SUDHL5 (cell line): ENCODE data around the gene TNS3.

GRCh38 chr7:45891792-45892344 is 3.6 kb downstream of the IGFBP1 start:
- PRO-cap, result no peak

GRCh38 chr7:46512537-46513360 is 591.7 kb upstream of the IGFBP3 start:
- PRO-cap, result no peak

- PRO-cap, result no peak
Observed at GRCh38 chr7:46695002-46695641, 774.0 kb upstream of the IGFBP3 start.

DNA sequence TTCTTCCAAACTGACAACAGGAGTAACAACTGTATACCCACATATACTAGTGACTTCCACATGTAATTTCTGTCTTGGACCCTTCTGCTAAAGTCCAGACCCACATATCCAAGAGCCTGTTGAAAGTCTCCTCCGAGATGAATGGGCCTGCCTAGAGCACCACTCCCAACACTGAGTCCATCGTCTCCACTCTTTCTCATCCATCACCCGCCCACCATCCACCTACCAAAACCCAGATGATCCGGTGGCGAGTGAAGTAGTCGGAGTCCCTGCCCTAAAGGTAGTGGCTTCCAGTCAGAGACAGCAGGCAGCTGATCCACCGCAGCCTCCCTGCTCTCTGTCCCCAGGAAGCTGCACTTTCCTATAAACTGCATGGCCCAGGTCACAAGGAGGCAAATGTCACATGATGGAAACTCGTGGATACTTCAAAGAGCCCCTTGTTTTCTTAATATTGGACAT is 822.4 kb downstream of the TNS3 start:
- PRO-cap, result no peak

GRCh38 chr7:46801823-46802280 is 780.1 kb downstream of the TNS3 start:
- PRO-cap, result no peak

GRCh38 chr7:46960802-46961402 is 621.0 kb downstream of the TNS3 start:
- PRO-cap, result no peak

- PRO-cap, result no peak
Observed at GRCh38 chr7:46969570-46969932, 612.4 kb downstream of the TNS3 start.

GRCh38 chr7:47227682-47228442 is 354.0 kb downstream of the TNS3 start:
- PRO-cap, result no peak

DNA sequence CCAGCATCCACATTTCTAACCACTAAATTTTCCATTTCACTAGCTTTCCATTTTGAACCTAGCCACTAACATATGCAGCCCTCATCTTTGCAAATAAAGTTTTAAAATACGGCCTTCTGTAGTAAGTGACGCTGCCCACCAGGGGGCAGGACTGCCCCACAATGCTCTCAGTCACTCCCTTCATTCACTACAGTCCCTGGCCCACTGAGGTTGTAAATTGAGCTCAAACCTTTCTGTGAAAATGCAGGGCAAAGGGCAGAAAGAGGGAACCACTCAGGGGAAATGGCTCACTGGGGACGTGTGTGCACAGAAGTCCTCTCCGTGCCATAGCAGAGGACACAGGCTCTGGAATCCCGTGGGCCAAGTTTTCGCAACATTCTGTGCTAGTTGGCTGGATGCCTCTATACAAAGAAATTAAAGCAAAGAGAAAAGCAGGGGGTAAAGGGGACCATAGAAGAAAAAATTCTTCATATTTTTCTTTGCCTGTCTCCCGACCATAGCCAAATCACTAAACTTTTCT is 315.6 kb downstream of the TNS3 start:
- PRO-cap, result no peak

GRCh38 chr7:47285861-47286208 is 296.1 kb downstream of the TNS3 start:
- PRO-cap, result no peak

DNA sequence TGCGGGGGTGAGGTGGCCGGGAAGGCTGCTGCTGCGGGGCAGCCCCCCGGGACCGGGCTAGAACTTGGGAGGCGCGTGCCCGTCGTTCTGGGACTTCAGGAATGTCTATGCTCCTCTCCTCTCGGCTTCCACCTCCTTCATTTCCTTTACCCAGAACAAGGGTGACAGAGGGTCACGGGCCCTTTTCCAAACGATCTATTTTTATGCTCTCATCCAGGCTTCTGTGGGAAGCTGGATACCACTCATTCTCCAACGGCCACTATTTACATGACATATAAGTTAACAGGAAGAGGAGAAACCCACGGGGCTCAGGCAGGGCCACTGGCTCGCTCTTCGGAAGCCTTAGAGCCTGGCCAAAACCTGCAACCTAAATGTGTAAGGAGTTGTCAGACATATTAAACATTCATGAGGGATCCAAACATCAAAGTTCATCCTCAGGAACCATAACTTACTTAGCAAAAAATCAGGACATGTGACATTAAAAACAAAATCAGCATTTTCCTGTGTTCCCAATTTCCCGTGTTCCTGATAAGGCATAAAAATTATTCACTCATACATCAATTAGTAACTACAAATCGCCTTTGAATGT is 266.5 kb downstream of the TNS3 start:
- PRO-cap, result no peak

GRCh38 chr7:47326761-47327222 is 255.1 kb downstream of the TNS3 start:
- PRO-cap, result no peak

- PRO-cap, result no peak
Observed at GRCh38 chr7:47327846-47328555, 253.9 kb downstream of the TNS3 start.

GRCh38 chr7:47391993-47392539 is 189.8 kb downstream of the TNS3 start:
- PRO-cap, result no peak

DNA sequence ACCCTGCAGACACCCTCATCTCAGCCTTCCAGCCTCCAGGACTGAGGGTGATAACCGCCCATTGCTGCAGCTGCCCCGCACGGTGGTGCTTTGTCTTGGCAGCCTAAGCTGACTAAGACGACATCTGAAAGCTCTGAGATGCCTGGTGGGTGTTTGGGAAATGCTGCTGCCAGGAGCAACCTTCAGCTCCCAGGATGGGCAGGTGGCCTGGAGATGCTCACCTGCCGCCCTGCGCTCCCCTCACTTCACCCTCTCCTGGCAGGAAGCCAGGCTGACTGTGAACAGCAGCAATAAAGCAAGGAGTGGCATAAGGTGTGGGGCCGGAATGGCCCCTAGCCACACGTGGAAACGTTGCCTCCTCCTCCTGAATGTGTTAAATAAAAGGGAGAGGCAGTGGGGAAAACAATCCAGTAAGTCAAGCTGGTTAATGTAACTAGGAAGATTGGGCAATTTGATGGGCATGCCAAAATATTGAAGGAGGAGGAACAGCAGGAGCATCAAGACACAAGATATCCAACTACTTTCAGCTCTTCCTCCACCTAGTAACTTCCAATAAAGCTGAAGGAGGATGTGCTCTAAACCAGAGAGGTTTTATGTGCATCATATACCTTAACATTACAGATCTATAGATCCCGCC is 121.5 kb downstream of the TNS3 start:
- PRO-cap, result no peak

- PRO-cap, result no peak
Observed at GRCh38 chr7:47518736-47519152, 63.2 kb downstream of the TNS3 start.

DNA sequence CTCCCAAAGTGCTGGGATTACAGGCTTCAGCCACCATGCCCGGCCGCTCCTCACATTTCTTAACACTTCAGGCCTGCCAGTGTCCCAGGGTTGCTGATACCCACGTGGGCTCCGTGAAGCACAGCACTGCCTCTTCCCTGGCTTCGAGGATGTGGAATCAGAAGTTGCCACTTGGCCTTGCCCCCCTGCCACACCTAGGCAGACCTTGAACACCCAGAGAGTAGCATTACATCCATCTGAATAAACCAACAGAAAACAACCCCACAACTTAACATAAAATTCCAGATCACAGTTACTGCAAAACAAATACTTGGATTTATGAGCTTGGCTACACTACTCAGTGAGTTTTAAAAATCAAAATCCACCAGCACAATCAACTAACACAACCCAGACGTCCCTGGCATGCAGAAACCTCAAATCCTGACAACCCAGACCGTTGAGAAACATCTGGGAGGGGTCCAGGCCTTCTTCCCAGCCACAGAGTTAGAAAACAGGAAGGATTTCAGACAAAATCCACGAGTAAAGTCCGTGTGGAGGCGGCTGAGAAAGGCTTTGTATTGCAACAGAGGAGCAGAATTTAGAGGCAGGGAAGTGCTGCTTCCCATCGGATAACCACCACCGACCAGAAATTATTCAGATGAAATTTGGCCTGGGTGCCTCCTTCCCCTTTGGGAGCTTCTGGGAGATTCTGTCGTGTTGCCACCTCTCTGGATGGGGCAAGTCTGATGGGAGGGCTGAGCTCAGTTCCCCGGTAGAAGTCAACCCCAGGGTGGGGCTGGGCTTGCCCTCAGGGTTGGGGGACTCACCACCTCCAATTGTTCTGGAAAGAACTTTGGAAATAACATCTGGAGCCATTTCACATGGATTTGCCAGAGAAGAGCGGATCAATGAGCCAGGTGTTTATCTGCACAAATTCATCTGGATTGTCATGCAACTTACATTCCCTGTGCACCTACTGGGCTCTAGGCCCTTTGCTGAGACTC is 61.5 kb downstream of the TNS3 start:
- PRO-cap, result no peak

- PRO-cap, result no peak
Observed at GRCh38 chr7:47560401-47561109, 21.4 kb downstream of the TNS3 start.

GRCh38 chr7:47578427-47579104 is 3.3 kb downstream of the TNS3 start:
- PRO-cap, result no peak

- PRO-cap, result unidirectional peak, minus-strand start at chr7:47582052; unidirectional peak, minus-strand start at chr7:47582111; unidirectional peak, minus-strand start at chr7:47582144
Observed at GRCh38 chr7:47581425-47582442, at the start of gene TNS3. TSS of gene TNS3 (minus strand) at chr7:47582111.